Tibial artery (tissue), 1 donor: ENCODE data around the genes MASTL, ACBD5 and WAC.

DNA sequence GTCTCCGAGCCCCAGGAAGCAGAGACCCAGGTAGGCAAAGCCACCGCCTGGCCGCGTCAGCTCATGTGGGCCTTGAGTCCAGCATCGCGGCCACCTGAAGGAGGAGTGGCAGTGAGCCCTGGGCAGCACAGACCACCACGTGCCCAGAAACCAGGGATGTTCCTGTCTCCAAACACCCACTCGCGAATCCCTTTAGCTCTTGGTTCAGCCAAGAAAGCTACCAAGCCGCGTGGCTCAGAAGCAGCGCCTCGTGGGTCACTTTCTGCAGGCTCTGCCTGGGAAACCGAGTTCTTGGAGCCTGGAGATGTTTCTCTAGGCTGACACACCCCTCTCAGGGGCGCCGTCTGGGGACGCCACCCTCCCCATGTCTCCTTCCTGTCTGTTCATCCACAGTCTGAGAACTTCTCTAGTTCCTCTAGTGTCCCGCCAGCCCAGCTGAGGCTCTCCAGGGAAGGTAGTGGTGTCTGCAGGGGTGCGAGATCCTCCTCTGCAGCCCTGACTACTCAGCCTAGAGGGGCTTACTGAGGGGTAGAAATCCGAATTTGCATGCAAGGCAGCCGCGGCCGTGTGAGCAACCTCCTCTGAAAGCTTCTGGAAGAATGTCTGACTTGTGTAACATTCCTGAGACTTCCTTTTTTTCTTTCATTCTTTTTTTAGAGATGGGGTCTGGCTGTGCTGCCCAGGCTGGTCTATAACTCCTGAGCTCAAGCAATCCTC, 45.8 kb upstream of the APBB1IP start:
- PRO-cap: no peak

GRCh38 chr10:26438502-26439456, 638 bp downstream of the APBB1IP start:
- PRO-cap: no peak

DNA sequence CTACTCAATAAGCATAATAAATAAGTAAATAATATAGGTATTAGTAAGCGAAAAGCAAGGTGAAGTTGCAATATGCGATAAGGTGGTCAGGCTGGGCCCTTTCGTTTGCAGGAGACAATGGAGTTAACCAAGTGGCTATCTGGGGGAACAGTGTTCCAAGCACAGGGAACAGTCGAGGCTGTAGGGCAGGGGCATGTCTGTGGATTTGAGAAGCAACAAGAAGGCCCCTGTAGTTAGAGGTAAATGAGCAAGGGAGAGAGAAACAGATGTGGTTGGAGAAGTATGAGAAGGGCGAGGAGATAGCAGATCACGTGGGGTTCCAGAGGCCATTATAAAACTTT, 5.8 kb downstream of the APBB1IP start:
- PRO-cap: no peak

- PRO-cap: no peak
These were observed 128.8 kb downstream of the APBB1IP start for GRCh38 chr10:26566852-26567401.

DNA sequence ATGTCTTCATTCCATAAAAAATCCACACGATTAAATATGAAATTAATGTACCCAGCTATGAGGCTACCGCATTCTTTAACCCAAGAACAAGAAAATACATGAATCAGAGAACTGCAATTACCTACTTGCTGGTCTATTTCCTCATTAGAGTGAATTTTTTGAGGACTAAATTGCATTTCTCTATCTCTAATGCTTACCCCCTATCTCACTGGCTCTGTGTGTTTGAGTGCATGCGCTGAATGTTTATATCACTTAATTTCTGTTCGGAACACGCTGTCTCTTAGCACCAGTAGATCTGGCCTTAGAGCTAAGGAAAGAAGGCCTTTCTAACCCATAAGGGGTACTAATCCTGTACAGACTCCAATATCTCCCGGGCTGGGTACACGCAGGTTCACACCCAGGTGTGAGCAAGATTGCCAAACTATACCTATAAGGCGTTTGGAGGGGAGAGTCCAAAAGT, 874 bp upstream of the PDSS1 start:
- PRO-cap: no peak

DNA sequence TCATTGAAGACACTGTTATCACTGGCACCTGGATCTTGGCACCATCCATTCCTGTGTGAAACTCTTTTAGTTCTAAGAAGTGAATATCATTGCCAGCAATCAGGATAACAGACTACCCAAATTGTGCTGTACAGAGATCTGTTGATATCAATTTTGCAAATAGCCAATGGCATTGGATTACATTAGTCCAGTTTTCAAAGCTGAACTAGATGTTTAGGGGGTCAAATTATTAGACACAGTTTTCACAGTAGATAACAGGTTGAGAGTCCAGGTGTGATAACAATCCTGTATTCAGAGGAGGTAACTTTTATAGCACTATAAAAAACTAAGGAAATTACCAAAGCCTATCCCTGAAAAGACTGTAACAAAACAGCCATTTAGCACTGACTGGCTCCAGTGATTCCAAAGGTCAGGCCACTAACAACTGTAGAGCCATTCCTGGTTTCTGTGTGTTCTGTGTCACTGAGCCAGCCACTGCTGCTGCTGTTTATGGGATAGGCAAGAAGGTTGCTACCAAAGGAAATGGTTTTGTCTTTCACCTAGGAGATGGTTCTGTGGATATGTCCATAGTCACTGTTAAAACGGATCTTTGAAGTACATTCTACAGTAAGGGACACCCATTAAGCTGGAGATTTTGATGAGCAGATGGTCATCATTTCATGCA, 17.2 kb downstream of the PDSS1 start:
- PRO-cap: no peak

- PRO-cap: no peak
These were observed 40.2 kb downstream of the PDSS1 start for GRCh38 chr10:26737785-26738106.

DNA sequence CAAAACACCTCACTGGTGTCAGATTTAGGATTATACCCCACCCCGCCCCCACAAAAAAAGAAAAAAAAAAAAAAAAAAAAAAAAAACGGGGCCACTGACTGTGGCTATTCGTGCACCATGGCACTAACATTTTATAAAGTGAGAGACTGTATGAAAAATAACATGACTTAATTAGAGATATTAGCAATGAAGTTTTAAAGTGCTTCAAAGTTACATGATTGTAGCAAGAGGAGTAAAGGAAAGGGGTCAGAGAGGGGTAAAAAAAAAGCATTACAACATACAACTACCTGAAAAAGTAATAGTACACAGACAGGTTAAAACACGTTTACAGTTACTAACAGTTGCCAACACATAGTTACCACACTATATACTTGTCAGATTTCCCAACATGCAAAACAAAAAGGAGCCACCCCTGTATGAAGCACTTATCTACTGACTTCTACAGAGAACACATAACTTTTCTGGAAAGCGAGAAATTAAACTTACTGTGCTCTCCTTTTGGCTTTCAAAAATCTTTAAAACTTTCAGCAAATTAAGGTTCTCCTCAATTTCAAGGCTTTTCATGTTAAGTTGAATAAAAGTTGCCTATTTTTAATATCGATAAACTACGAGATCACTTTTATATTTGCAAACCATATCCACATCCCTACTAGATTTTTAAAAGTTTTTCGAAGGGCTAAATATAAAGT, 2.1 kb downstream of the ABI1 start:
- PRO-cap: no peak

- PRO-cap: no peak
These were observed 60.4 kb downstream of the ANKRD26 start for GRCh38 chr10:27039833-27040323.

DNA sequence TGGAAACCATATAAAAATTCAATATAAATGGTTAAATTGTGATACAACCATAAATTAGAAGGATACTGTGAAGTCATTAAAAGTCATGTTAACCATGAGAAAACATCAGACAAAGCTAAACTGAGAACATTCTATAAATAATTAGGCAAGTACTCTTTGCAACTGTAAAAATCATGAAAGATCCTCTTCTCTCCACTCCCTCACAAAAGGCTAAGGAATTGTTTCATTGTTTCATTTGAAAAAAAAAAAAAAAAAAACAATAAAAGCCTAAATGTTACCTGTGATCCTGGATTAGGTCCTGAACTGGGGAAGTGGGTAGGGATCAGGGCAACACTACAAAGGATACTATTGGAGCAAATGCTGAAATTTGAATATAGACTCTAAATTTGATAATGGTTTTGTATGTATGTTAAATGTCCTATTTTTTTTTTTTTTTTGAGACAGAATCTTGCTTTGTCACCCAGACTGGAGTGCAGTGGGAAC, 25.0 kb upstream of the ANKRD26 start:
- PRO-cap: no peak

DNA sequence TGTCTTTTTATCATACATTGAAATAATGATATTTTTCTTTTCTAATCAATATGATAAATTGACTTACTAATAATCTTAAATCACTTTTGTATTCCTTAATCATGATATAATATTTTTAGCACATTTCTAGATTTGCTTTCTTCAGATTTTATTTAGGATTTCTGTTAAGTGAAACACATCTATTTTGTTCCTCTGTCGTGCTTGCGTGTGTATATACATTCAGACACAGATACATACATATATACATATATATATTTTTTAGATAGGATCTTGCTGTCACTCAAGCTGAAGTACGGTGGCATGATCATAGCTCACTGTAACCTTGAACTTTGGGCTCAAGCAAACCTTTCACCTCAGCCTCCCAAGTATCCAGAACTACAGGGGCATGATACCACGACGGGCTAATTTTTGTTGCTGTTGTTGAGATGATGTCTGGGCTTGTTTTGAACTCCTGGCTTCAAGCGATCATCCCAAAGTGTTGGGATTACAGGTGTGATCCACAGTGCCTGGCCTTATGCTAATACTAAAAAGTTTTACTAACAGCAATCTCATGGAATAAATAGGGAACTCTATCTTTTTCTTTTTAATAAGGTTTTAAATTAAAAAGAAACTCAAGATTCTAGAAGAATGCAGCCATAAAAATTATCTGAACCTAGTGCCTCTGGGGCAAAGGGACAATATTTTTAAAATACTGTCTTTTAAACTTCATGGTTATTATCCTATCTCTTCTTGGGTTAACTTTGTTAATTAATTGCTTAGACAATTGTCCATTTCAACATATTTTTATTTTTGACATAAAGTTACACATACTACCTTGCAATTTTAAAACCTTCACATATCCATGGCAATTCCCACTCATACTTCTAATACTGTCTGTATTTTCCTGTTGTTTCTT, 15.0 kb downstream of the YME1L1 start:
- PRO-cap: no peak

DNA sequence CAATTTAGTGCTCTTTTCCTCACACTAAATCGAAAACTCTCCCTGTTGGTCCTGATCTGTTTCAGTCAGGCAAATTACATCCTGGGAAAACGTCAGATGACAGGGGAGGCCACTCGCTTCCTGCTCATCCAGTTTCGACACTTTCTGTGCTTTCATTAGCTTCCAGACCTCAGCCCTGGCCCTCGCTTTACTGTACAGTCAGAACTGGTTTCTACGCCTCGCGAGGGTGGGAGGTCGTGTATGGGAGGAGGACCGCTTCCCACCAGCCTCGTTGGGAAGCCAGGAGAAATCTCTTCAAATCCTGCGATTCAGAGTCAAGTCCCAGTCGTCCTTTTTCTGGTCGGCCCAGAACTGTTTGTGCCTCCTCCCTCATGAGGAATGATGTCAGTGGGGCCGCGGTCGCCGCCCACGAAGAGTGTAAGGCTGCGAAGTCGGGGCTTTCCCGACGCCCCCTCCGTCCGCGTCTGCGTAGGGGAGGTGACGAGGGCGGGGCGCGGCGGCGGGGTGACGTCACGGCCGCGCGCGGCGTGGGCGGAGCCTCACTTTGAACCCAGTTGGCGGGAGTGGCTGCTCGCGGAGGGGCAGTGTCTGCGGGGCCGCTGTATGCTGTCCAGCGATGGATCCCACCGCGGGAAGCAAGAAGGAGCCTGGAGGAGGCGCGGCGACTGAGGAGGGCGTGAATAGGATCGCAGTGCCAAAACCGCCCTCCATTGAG, at the start of gene MASTL:
MASTL (plus strand) TSS at position 542 of the 715 bp plus-strand sequence.
- PRO-cap: bidirectional peak, plus-strand start at position 553 of the sequence, minus-strand start at position 466 of the sequence

DNA sequence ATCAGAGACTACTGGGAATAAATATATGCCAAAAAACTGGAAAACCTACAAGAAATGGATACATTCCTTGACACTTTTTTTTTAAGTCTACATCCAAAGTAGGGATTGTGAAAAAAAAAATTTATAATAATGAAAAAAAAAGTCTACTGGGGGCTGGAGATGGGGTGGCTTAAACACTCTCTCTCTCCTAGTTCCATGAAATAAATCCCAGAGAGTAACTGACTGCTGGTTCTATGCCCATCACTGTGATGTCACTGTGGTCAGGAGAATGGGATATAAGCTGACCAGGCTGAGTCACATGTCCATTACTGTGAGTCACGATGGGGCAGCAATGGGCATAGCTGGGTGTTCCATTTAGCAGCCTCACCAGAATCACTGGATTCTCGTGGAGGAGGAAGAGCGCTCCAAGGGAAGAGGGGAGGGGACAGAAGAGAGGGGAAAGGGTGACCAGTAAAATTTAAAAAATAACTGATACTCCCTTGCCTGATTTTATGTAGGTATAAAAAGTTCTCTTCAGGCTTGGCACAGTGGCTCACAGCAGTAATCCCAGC, 37.1 kb downstream of the MASTL start:
- PRO-cap: unidirectional peak, plus-strand start at position 369 of the sequence

GRCh38 chr10:27240153-27240967, at the start of gene ACBD5:
Gene ACBD5, minus strand, starts transcription at chr10:27240797.
- PRO-cap: bidirectional peak, plus-strand start at chr10:27240427, minus-strand start at chr10:27240336; bidirectional peak, plus-strand start at chr10:27240522, minus-strand start at chr10:27240486; bidirectional peak, plus-strand start at chr10:27240830, minus-strand start at chr10:27240797; bidirectional peak, plus-strand start at chr10:27240874, minus-strand start at chr10:27240878

DNA sequence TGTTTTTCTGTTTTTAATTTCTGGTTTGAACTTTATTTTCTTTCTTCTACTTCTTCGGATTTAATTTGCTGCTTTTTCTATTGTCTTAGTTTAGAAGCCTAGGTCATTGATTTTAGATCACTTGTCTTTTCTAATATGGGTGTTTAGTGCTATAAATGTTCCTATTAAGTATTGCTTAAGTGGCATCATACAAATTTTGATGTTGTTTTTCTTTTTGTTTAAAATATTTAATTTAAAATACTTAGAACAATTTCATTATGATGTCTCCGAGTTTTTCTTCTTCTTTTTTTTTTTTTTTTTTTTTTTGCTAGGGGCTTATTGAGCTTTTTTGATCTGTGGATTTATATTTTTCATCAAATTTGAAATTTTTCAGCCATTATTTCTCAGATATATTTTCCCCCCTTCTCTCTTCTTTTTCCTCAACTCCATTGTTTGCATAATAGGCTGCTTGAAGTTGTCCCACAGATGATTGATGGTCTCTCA, 18.9 kb downstream of the RAB18 start:
- PRO-cap: no peak

DNA sequence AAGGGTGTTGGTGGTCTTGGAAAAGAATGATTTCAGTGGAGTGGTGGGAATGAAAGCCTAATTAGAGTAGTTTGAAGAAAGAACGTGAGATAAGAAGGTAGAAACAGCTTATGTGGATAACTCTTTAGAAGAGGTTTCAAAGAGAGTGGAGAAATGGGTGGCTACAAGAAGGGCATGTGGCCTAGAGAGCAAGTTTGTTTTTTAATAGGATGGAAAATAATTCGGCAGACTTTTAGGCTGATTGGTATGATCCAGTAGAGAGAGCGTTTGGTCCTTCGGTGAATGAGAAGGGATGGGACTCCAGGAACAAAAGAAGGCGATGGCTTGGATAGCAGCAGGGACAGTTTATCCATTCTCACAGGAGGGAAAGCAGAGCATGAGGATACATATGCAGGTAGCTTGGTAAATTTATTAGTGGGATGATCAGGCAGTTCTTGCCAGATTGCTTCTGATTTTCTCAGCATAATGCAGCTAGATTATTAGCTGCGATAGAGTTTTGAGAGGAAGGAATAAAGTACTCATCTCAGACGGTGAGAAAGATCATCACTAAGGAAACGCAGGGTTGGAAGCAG, 32.8 kb downstream of the RAB18 start:
- PRO-cap: no peak

GRCh38 chr10:27547234-27548011, 43.3 kb downstream of the RAB18 start:
- PRO-cap: no peak

GRCh38 chr10:27725751-27726281, 19.8 kb downstream of the MKX start:
- PRO-cap: unidirectional peak, plus-strand start at chr10:27726041

GRCh38 chr10:27838723-27838932, 93.0 kb upstream of the MKX start:
- PRO-cap: no peak

DNA sequence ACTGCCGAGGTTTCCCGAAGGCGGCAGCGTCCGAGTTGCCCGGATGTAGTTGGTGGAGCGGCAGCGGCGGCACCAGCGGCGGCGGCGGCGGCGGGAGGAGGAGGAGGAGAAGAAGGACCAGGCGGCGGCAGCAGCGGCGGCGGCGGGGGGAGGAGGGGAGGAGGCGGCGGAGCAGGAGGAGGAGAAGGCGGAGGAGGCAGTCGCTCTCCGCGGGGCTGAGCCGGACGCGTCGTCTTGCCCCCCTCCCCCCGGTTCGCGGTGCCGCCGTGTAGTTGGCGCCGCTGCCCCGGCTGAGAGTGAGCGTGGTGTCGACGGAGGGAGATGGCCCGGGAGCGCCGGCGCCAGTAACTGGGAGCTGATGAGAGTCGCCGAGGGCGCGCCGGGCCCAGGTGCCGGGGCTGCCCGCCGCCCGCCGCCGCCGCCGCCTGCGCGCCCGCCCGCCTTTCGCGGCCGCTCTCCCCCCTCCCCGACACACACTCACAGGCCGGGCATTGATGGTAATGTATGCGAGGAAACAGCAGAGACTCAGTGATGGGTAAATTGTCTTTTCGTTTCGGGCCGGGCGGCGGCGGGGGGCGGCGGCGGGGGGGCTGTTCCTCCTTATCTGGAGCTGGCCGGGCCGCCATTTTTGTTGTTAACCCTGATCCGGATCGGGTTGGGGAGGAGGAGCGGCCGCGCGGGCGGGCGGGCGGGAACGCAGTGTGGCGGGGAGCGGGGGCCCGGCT, at the start of gene WAC:
WAC (plus strand) TSS at position 33 of the 725 bp plus-strand sequence.
- PRO-cap: bidirectional peak, plus-strand start at position 75 of the sequence, minus-strand start outside the sequence; bidirectional peak, plus-strand start at position 643 of the sequence, minus-strand start at position 606 of the sequence